ENCODE measurements around the genes GMCL1 and TEX261.

- PRO-cap: no peak
These were observed 325 bp downstream of the ANXA4 start for GRCh38 chr2:69742217-69742700.

GRCh38 chr2:69798709-69799689 is 30.5 kb upstream of the GMCL1 start:
- PRO-cap: no peak

GRCh38 chr2:69828928-69829974 is at the start of gene GMCL1:
GMCL1 (plus strand) TSS chr2:69829660.
- PRO-cap: unidirectional peak, minus-strand start at chr2:69829298; bidirectional peak, plus-strand start at chr2:69829665, minus-strand start at chr2:69829486

DNA sequence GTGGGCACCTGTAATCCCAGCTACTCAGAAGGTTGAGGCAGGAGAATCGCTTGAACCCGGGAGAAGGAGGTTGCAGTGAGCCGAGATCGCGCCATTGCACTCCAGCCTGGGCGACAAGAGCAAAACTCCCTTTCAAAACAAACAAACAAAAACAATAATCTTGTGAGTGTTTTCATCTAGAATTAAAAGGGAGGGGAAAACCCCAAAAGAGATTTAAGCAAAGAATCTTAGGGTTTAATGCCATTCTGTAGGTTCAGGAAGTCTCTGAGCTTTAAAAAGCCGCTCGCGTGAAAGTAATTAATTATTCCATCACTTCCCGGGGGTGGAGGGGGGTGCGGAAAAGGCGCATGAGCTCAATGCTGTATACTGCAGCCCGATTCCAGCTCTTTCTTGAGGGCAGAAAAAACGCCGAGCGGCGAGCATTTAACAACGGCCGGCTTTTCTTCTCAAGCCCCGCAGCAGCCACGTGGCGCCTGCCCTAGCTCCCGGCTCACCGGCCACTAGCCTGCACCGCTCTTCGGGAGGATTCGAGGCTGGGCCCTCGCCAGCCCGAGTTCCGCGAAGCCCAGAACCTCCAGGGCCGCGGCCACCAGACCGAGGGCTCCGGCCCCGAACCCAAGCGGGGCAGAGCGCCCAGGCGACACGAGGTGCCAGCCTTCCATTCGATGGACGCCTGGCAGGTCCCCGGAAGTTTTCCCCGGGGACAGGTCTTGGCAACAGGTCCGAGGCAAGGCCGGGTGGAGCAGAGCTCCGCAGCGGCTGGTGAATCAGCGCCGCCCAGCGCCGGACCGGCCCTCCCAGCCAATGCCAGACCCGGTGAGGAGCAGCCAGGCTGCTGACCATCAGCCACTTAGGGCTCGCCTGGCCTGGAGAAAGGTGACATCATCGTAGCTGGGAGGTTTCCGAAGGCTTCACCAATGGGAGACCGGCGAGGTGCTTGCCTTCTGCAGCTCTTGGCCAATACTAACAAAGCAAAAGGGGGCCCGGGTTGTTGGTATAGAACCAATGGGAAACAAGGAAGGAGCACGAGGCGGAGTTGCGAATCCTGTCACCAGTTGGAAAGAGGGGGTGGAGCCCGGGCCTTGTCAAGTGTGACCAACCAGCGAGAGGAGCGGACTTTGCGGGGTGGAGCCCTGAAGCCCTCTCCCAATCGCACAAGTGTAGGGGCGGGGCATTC is 699 bp upstream of the MXD1 start:
- PRO-cap: unidirectional peak, minus-strand start at position 806 of the sequence; unidirectional peak, minus-strand start at position 852 of the sequence; bidirectional peak, plus-strand start outside the sequence, minus-strand start at position 968 of the sequence

DNA sequence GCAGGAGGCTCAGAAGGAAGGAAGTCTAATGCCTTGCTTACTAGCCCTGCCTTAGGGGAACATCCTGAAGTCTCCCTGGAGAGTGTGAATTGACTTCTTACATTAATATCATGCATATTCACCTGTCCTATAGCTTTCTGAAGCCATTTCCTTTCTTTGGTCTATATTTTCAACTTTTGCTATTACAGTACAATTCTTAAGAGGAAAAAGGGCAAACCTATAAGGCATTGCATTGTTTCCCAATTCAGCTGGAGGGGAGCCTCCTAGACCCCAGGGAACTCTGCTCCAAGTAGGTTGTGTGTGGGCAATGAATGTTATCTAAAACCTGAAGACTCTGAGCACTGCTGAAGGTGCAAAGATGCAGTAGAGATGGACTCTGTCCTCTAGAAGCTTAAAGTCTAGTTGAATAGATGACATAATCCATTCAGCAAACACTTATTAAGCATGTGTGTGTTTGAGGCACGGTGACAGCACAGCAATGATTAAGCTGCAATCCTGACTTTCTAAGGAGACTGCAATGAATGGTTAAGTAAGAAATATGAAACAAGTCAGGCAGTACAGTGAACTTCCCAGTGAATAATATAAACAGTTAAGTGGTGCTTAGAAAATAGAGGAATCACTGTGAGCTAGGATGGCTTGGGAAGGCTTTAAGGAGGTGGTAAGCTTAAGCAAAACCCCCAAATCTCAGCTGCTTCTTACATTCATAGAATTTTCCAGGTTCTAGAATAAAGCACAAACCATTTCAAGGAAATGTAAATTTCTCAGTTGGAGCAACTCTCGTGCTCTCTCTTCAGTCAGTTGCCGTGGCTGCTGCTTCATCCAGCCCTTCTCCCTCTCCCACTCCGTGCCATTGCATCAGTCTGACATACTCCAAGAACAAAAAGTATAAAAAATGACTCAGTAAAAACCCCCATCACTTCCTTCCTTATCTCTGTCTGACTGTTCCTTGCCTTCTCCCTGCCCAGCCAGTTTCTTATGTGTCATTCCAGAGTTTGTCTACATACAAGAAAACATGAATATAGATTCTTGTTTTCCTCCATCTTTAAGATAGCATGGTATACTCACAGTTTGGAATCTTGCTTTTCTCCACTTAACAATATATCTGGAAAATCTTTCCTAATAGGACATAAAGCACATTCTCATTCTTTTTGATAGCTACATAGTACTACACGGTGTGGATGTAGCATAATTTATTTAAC is 19.1 kb downstream of the MXD1 start:
- PRO-cap: no peak

DNA sequence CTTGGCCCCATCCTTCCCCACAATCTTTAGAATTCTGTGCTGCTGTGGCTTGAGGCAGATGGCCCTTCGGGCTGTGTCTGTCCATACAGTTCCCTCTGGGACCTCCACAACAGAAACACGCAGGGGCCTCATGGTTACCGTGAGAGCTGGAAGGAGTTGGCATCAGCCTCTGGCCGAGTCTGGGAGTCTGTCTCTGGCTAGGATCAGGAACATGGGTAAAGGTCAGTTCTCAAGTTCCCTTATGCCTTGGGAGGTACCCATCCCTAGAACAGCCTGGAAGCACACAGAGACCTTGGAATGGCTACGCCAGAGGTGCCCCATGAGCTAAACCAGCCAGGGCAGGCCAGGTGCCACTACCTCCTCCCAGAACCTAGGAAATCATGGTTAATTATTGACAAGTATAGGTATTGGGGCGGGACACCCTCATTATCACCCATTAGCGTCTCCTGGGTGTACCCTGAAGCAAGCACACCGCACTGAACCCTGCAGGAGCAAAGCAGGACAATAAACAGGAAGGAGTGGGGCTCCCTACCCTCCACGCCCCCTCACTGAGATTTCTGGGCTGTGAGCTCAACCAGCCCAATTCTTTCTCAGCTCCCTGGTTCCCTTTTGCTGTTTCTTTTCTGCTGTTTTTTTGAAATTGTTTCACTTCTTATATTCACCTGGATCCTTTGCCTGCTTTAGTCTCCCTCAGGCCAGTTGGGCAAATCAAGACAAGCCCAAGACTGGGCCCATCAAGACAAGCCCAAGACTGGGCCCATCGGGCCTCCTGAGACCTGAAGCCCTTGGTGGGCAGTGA is 3.0 kb upstream of the ASPRV1 start:
- PRO-cap: no peak

GRCh38 chr2:70034744-70035361 is 52.4 kb upstream of the PCBP1 start:
- PRO-cap: no peak

- PRO-cap: no peak
These were observed 43.8 kb upstream of the PCBP1 start for GRCh38 chr2:70043378-70044023.

DNA sequence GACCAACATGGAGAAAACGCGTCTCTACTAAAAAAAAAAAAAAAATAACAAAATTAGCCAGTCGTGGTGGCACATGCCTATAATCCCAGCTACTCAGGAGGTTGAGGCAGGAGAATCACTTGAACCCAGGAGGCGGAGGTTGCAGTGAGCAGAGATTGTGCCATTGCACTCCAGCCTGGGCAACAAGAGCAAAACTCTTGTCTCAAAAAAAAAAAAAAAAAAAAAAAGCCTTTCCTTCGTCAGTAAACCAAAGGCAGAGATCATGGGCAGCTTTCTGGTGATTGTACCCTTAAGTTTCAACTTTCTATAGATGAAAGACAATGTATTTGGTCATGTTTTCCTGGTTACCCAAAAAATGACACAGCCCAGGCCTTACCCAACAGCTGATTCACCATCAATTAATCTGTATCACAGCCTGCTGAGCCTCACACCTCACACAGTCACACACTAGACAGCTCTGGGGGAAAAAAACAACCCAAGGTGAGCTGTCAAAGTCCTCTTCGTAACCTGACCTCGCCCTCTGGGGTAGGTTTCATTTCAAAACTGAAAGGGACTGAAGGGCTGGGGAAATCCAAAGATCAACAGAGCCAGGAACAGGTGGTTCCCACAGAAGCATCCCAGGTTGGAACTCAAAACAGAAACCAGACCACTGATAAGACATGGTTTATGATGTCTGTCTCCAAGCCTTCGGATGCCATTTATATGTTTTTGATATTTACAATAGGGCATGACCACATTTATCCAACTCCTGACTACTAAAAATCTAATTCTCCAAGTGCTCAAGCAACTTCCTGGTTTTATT is 18.3 kb upstream of the PCBP1 start:
- PRO-cap: no peak

DNA sequence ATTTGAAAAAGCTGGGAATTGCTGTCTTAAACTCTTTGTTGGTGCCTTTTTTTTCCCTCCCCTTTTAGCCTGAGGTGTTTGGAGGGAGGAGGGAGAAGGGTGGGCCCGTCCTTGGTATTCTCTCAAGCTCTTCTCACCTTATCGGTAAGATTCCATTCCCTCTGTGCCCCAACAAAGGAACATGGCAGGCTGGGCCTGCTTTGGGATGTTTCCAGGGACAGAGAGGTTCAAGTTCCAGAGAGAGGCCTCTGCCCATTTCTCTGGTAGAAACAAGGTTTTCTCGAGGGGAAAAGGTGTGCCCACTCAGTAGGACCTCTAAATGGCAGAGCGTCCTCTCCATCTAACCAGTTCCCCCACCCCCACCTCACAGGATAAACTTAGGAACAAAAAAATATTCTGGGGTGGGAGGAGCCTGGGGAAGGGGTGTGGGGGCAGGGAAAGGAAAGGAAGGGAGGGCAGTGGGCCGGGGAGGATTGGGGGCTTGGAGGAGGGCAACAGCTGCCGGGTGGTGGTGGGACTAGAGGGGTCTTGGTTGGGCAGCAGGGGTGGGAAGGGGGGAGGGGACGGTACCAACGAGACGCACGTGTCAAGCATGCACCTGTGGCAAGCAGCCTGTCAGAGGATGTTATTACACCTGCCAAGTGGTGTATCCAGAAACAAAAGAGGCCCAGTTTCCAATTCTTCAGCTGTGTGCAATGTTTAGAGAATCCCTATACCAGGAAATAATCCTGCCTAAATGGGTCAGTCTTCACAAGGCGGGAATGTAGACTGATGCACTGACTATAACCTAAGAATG is 2.1 kb downstream of the PCBP1 start:
- PRO-cap: no peak

DNA sequence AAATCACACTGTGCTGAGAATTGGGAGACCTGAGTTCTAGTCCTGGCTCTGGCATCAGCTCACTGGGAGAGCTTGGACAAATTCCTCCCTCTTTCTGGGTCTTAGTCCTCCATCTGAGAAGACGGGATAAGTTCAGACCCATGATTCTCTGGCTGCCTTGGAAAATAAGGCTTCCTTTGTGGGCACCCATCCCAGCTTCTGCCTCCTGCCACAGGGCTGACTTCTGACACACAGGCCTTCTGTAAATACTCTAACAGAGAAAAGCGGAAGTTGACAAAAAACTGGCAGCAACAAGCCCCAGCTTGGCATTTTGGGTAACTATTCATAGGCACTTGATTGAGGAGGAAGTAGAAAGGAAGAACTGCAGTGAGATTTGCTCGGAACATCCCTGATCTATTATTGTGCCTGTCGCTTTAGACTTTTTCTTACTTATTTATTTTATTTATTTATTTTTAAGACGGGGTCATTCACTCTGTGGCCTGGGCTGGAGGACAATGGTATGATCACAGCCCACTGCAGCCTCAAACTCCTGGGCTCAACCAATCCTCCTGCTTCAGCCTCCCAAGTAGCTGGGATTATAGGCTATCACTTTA is 7.9 kb downstream of the PCBP1 start:
- PRO-cap: bidirectional peak, plus-strand start at position 331 of the sequence, minus-strand start at position 200 of the sequence

DNA sequence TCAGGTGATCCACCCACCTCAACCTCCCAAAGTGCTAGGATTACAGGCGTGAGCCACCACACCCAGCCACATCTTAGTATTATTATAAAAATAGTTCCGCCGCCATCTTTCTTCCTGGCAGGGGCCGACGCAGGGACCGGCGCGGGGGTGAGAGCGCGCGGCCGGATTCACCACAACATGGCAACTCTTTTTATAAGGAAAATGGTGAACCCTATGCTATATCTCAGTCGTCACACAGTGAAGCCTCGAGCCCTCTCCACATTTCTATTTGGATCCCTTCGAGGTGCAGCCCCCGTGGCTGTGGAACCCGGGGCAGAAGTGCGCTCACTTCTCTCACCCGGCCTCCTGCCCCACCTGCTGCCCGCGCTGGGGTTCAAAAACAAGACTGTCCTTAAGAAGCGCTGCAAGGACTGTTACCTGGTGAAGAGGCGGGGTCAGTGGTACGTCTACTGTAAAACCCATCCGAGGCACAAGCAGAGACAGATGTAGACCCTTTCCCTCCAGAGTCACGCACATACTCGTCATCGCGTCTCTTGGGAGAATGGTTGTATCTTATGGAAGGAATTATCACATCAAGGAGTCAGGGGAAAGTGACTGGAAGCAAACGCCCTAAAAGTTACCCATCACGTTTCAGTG is 15.2 kb downstream of the PCBP1 start:
- PRO-cap: no peak

DNA sequence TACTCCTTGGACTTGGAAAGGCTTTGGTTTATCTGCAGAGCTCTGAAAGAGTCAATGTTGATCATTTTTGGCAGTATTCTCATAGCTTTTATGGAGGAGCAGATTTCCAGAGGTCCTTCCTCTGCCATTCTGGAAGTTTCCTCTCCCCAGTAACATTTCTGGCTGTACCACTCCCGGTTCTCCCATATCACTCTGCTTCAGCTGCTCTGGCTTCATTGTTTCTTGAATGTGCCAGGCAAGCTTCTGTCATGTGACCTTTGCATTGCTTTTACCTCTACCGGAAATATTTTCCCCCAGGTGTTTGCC is 12.3 kb downstream of the PCYOX1 start:
- PRO-cap: no peak

- PRO-cap: no peak
These were observed 69.8 kb downstream of the TGFA start for GRCh38 chr2:70483699-70484337.

DNA sequence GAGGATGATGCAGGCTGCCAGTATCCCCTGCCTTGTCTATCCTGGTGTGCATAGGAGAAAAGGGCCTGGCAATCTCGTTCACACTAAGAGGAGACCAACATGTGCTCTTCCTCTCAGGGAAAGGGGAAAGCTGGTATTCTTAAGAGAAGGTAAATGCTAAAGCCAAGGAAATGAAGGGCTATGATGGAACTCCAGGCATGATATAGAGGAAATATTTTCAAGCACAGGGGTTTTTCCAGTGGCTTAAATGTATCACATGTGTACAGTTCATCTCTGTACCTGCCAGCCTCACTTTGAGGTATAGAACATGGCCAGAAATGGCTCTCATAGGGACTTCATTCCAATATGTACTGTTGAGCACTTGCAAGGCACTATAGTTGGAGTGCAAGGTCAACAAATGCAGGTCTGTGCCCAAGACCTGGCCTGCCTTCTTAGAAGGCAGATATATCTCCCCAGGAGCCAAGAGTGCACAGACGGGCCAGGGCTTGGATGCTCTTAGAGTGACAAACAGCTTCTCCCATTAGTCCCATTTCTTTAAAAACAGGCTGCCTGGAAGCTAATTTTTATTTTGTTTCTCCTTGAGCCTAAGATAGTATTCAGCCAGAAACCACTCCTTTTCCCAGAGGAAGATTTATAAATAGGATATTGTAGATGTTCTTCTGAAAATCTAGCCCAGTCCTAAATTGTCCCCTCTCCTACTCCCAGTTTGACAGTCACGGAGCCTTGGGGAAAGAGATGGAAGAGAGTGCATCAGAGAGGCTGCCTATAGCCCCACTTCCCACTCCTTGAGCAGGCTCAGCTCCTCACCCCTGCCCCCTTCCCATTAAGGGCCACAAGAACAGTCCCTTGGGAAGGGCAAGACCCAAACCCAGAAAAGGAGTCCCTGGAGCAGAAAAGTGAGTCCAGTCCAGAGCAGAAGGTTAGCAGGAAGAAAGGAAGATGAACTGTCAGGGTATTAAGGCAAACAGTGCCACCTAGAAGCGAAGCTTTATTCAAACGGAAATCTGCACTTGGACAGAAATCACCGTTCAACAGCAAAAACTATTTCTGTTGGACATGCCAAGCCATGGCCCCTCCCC is 7.2 kb downstream of the TEX261 start:
- PRO-cap: no peak

GRCh38 chr2:70993965-70995395 is at the start of gene TEX261:
TEX261 (minus strand) TSS chr2:70994873.
- PRO-cap: bidirectional peak, plus-strand start at chr2:70995067, minus-strand start at chr2:70994854

GRCh38 chr2:71067785-71068065 is 723 bp upstream of the NAGK start:
- PRO-cap: no peak

DNA sequence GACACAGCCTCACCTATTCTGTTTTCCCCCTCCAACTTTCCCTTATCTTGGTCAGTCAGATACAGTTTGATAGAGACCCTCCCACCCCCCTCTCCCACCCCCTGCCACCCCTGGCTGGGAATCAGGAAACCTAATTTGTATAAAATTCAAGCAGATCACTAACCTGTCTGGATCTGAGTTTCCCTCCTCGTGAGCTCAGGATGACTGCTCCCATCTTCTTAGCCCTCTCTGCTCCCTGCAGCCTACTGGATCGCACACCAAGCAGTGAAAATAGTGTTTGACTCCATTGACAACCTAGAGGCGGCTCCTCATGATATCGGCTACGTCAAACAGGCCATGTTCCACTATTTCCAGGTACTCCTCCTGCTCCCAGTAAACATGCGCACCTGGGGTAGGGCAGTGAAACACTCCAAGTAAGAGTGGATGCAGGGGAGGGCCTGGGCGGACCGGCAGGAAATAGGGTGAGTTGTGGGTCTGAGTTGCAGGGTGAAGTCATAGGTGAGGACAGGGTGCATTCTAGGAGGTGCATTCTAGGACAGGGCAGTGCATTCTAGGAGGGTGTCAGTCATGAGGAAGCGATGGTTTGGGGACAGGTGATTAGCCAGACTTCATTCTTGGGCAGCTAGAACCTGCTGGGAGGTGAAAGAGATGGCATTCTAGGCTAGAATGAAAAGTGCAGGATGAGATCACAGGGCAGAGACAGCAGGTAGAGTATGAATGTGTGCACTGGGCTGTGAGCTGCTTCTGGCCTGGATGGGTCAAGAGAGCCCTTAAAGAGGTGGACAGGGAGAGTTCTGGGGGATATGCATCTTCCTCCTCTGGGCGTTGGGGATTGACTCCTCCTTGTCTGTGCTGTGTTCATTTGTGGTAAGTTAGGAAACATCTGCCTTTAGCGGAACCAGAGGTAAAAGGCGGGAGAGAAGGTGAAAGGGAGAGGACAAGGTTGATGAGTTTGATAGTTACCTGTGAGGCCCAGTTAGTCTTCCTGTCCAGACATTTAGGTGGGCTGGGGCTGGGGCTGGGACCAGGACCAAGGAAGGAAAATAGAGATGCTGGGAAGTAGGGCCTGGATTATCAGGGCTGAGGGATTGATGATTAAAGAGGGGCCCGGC is 5.1 kb downstream of the NAGK start:
- PRO-cap: no peak

GRCh38 chr2:71130964-71131245 is 471 bp downstream of the MPHOSPH10 start:
- PRO-cap: no peak

GRCh38 chr2:71139456-71140023 is 9.1 kb downstream of the MPHOSPH10 start:
- PRO-cap: no peak

Data from right cardiac atrium (tissue), 1 donor.